ENCODE measurements around a stretch of chr2.

DNA sequence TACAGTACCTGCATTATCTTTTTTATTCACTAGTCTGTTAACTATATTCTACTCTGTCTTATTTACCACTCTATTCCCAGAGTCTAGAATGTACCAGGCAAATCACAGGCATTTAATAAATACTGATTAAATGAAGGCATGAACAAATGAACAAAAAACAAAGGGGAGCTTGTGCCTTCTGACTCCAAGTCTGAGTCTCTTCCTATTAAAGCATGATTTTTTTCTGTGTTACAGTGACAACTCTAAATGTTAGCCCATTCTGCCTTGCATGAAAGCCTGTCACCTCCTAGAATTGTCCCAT is 133.0 kb upstream of the STK17B start:
- PRO-cap, result no peak
- RAMPAGE, long total RNA, 4 experiments, result no peak in any of the 4 experiments

DNA sequence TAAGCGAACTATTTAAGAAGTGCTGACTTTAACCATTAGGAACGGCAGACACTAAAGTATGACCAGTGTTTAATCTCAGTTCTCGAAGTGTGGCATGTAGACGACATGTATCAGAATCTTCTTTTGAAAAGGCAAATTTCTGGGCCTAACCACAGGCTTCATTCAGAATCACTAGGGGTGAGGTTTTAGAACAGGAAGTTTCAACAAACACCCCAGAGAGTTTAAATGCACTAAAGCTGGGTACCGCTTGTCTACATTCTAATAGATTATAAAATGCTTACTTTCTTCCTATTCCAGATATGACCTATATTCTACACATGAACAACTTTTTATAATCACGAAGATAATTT is 180.2 kb downstream of the ANKRD44 start:
- PRO-cap, result no peak
- RAMPAGE, long total RNA, 4 experiments, result no peak in any of the 4 experiments

- PRO-cap, result no peak
- RAMPAGE, long total RNA, 4 experiments, result no peak in any of the 4 experiments
These were observed 158.2 kb downstream of the ANKRD44 start for GRCh38 chr2:197152101-197153020.

- PRO-cap, result unidirectional peak, plus-strand start at chr2:197255773; unidirectional peak, plus-strand start at chr2:197255821
- RAMPAGE, long total RNA, 4 experiments, result no peak in any of the 4 experiments
These were observed 55.1 kb downstream of the ANKRD44 start for GRCh38 chr2:197255175-197256180.

DNA sequence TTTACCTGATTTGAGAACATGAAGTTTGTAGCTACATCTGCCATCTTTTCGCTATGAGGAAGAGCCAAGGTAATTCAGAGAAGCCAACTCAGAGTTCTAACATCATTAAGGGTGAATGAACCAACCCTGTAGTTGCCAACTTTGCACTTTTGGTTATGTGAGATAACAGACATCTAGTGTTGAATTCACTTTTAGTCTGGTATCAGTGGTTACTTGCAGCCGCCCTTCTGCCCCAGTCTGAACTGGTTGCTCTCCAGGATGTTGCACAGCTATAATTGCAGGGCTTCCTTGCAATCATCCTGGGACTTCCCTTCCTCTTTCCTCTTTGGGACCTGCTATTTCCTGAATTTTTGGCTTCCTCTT is 21.2 kb downstream of the HSPD1 start:
- PRO-cap, result unidirectional peak, minus-strand start at position 244 of the sequence
- RAMPAGE, long total RNA, 4 experiments, result no peak in any of the 4 experiments

GRCh38 chr2:197500502-197500898 is 321 bp downstream of the HSPE1 start:
- PRO-cap, result unidirectional peak, minus-strand start at chr2:197500695
- RAMPAGE, long total RNA, 4 experiments, result no peak in any of the 4 experiments

GRCh38 chr2:197532690-197532890 is 16.7 kb downstream of the MOB4 start:
- PRO-cap, result no peak
- RAMPAGE, long total RNA, 4 experiments, result no peak in any of the 4 experiments

- PRO-cap, result no peak
- RAMPAGE, long total RNA, 4 experiments, result no peak in any of the 4 experiments
These were observed 2.3 kb downstream of the MARS2 start for GRCh38 chr2:197707469-197707921.

DNA sequence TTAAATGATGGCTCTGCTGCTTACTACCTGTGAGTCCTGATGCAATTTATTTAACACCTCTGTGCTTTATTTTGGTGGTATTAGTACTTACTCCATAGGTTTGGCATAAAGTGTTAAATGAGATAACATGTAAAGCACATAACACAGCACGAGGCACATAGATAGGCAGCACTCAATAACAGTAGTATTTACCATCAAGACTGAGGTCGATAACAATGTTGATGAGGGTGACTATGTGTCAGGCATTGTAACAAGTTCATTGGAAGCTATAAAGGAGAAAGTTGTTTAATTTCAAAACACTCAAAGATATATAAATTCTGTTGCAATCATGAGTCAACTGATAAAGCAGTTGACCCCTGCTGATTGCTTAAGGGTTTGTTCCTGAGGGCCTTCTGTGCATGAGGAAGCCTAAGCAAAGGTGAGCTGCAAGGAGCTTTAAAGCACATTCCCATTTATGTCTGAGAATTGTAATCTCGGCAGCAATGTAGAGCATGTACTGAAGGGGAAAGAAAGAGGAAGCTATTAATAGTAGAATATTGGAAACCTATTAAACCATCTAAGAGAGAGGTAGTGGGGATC is 760.5 kb downstream of the SATB2 start:
- PRO-cap, result no peak
- RAMPAGE, long total RNA, 4 experiments, result no peak in any of the 4 experiments

DNA sequence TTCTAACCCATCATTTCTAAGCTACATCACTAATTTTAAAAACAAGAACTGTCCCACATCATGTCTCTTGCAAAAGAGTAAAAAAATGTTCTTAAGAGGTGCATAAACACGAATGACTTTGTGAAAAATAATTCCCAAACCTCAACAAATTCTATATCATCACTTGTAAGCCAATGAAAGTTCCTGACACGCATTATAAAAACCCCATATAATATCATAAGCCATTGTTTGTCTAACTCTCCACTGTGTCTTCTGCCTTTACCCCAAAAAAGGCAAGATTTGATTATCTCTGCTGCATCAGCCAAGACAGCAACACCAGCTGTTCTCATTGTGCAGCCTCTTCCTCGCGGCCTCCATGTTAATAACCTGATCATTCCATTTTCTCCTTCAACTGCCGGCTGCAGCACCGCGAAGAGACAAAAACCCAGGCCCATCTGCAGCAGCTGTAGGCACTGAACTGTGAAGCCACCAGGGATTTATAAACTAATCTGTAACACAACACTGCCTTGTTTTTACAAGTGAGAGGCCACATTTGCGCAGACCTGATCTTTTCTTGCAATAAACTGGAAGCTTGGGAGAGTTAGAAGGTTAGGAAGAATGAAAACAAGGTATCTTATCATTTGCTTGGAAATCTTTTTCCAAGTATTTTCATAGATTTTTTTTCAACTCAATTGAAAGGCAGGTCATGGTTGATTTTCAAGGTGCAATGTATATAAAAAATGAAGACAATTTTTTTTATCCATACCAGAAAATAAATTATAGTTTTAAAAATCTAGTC is 147.8 kb downstream of the SATB2 start:
- PRO-cap, result no peak
- RAMPAGE, long total RNA, 4 experiments, result no peak in any of the 4 experiments

DNA sequence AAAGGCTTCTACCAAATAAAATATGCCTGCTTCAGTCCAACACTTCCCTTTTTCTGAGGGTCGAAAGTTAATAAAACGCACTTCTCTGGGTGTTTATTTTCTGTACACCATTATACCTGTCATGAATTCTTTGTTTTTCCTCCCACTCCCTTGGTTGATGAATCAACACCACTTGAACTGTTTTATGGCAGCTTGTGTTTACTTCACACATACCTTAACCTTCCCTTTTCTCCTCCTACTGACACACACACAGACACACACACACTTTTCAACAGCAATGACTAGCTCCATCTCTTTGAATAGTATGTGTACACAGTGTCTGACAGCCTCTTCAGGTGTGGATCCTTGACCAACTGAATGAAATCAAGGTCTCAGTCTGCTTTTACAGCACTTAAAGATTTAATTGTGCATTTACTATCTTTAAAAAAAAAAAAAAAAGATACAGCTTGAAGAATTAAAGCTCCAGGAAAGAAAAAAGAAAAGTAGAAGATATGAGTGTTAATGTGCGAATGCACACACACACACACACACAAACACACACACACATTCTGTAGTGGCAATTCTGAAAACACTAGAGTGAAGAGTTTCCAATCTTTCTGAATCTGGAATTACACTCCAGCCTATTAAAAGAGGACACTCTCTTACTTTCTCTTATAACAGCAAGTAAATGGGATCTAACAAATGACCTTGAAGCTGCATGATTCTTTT is 91.2 kb downstream of the SATB2 start:
- PRO-cap, result no peak
- RAMPAGE, long total RNA, 4 experiments, result no peak in any of the 4 experiments

- PRO-cap, result no peak
- RAMPAGE, long total RNA, 4 experiments, result no peak in any of the 4 experiments
These were observed 46.5 kb downstream of the SATB2 start for GRCh38 chr2:199411125-199411792.

- PRO-cap, result bidirectional peak, plus-strand start at chr2:199911596, minus-strand start at chr2:199911598; unidirectional peak, minus-strand start at chr2:199911831
- RAMPAGE, long total RNA, 4 experiments, result no peak in any of the 4 experiments
These were observed 601 bp downstream of the C2orf69 start for GRCh38 chr2:199911482-199912306.

DNA sequence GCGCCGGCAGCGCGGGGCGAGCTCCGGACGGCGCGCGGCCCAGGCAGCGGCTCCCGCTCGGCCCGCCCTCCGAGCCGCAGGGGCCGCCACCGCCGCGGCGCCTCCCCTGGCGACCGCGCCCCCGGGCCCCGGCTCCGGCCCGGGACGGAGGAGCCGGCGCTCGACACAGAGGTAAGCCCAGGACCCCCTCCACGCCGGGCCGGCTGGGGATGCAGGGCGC is 169 bp downstream of the SPATS2L start:
- PRO-cap, result no peak
- RAMPAGE, long total RNA, 4 experiments, result start-site peak on the plus strand in 4 of 4 experiments, centred at positions 108 to 132 of the sequence, 37 to 318 reads per replicate

DNA sequence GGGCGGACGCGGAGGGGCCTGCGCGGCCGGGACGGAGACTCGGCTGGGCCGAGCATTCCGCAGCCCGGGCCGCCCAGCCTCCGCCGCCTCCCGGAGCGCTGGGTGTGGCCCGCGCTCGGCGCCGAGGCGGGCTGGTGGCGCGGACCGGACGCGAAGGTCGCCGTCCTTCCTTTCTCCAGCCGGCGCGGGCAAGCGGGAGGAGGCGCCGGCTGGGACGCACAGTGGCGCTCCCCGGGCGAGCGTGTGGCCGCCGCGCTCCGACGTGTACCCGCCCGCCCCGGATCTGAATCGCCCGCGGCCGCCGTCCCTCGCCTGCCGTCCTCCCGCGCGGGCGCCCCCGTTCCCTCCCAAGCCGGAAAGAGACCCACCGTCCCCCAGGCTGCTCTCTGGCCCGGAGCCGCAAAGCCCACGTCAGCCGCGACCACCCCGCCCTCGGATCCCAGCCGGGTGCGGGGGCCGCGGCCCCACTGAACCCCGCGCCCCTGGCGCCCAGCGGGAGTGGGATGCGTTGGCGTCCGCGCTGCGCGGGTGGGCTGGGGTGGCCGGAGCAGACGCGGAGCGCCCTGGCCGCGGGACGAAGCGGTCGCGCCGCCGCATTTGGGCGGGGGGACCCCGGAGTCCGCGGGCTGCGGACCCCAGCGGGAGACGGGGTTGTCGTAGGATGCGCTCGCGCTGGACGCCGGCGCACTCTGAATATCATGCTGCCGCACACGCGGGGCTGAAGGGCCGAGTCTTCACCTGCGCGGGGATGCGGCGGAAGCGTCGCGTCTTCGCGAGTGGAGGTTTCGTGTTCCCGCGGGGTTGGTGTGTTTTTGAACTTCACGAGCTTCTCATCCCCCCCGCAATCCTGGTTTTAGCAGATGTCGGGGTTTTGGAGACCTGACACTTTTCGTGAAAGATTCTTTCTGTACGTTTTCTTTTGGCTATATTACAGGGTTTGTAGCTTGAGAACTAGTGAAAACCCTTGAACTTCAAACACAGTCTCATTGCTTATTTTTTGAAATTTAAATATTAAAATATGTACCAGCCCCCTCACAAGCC is 799 bp downstream of the SPATS2L start:
- PRO-cap, result bidirectional peak, plus-strand start at position 163 of the sequence, minus-strand start at position 56 of the sequence; bidirectional peak, plus-strand start at position 288 of the sequence, minus-strand start at position 285 of the sequence; bidirectional peak, plus-strand start at position 729 of the sequence, minus-strand start at position 691 of the sequence; unidirectional peak, minus-strand start at position 750 of the sequence
- RAMPAGE, long total RNA, 4 experiments, result no peak in any of the 4 experiments

GRCh38 chr2:200373932-200374461 is 67.5 kb downstream of the SPATS2L start:
- PRO-cap, result no peak
- RAMPAGE, long total RNA, 4 experiments, result no peak in any of the 4 experiments

- PRO-cap, result no peak
- RAMPAGE, long total RNA, 4 experiments, result no peak in any of the 4 experiments
These were observed 33.1 kb downstream of the KCTD18 start for GRCh38 chr2:200476764-200477154.

- PRO-cap, result no peak
- RAMPAGE, long total RNA, 4 experiments, result no peak in any of the 4 experiments
These were observed 23.2 kb downstream of the AOX1 start for GRCh38 chr2:200608935-200609501.

- PRO-cap, result no peak
- RAMPAGE, long total RNA, 4 experiments, result no peak in any of the 4 experiments
These were observed 28.5 kb downstream of the AOX1 start for GRCh38 chr2:200614172-200614847.

DNA sequence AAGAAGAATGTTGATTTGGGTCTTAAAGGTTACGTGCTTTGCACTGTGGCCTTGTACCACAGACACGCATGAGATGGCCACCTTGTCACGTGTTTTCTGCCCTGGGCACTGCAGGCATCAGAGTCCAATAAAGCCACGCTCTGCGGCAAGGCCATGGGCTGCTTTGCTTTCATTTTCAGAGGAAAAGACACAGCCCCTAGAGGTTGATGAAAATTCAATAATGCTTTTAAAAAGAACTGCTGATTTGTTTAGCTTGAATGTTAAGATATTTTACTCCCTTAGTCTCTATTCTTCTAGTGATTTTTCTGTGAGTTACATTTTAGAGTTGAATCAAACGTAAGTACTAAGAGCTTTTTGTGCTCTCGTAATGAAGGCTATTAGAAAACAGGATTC is 30.4 kb downstream of the AOX1 start:
- PRO-cap, result no peak
- RAMPAGE, long total RNA, 4 experiments, result no peak in any of the 4 experiments

Data from gastroesophageal sphincter (tissue), 4 donors.